Progenitor cell of endocrine pancreas (in vitro differentiated cells): Measurements from ENCODE around the genes TRDMT1 and NEBL.

GRCh38 chr10:17200823-17201867 lies at the start of gene TRDMT1:
TRDMT1 (minus strand) TSS chr10:17201672.
- PRO-cap = bidirectional peak, plus-strand start at chr10:17201798, minus-strand start at chr10:17201351

- PRO-cap = bidirectional peak, plus-strand start at chr10:17229278, minus-strand start at chr10:17228942; bidirectional peak, plus-strand start at chr10:17229802, minus-strand start at chr10:17229682; bidirectional peak, plus-strand start at chr10:17230174, minus-strand start at chr10:17230133
Observed at GRCh38 chr10:17229193-17230239, 1.5 kb downstream of the VIM start.

DNA sequence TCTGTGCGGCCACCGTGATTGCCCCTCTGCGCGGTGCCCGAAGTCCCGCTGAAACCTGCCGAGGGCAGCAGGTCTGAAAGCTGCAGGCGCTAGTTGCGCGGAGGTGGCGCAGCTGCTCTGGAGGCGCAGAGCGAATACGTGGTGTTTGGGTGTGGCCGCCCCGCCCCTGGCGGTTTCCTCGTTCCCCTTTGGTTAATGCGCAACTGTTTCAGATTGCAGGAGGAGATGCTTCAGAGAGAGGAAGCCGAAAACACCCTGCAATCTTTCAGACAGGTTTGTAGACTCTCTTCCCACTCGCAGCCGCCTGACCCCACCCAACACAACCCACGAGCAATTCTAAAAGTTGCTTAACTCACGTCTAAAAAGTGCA lies 2.4 kb downstream of the VIM start:
- PRO-cap = bidirectional peak, plus-strand start at position 211 of the sequence, minus-strand start at position 75 of the sequence

DNA sequence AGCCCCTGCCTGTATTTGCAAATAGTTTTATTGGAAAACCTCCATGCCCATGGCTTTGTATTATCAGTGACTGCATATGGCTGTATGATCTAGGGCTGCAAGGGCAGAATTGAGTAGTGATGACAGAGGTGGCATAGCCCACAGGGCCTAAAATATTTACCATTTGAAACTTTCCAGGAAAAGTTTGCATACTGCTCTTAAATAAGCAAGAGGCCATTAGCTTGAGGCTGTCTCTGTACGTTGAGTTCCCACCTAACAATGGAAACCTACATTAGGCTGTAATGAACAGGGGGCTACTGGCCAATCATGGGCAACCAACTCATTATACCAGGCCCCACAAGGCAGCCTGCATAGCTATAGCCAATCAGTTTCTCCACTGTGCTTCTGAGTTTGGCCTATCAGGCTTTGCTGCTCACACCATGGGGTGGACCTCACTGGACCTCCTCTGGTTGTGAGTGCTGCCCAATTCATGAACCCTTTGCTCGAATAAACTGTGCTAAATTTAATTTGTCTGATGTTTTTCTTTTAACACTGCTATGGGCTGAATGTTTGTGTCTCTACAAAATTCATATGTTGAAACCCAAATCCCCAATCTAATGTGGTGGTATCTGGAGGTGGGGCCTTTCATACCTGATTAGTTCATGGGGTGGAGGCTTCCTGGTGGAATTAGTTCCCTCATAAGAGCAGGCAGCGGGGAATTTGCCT lies 752 bp upstream of the ST8SIA6 start:
- PRO-cap = no peak

- PRO-cap = no peak
Observed at GRCh38 chr10:17506282-17506954, 52.0 kb upstream of the ST8SIA6 start.

DNA sequence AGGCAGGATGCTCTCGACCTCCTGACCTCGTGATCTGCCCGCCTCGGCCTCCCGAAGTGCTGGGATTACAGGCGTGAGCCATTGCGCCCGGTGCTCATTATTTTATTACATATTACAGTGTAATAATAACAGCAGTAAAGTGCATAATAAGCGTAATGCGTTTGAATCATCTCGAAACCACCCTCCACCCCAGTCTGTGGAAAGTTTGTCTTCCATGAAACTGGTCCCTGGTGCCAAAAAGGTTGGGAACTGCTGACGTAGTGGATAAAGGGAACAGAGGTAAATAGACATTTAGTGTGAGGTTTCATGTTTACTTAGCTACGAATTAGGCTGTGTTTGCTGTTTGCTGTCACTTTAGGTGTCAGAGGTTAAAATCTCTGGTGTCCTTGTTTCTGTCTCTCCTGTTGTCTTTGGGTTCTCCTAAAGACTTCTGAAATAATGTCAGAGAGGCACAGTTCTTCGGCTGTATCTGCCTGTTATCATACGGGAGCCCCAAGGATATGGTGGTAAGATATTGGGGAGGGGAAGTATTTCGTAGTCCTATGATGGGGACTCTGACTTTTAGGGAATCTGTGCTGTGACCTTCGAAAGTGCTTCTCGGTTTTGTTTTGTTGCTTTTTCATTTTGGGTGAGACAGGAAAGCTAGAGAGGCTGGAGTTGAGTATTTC lies 60.2 kb upstream of the SLC39A12 start:
- PRO-cap = no peak

DNA sequence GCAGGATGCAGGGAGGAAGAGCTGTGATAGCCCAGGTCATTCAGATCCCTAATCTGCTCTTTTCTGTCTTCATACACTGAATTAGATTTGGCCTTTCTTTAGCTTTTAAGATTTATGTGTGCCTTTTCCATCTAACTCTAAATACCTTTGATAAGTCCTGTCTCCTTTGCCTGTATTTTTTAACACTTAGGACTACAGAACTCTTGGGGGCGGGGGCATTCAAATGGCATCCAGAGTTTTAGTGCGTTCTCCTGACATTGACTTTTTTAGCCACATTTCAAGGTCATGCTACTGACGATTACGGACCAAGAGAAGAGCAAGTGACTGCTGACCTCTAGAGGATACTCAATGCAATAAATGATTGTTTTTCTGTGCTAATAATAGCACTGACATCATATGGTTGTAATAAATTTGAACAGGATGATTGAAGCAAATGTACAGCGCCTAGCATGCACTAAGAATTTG lies 172.4 kb downstream of the CACNB2 start:
- PRO-cap = no peak

DNA sequence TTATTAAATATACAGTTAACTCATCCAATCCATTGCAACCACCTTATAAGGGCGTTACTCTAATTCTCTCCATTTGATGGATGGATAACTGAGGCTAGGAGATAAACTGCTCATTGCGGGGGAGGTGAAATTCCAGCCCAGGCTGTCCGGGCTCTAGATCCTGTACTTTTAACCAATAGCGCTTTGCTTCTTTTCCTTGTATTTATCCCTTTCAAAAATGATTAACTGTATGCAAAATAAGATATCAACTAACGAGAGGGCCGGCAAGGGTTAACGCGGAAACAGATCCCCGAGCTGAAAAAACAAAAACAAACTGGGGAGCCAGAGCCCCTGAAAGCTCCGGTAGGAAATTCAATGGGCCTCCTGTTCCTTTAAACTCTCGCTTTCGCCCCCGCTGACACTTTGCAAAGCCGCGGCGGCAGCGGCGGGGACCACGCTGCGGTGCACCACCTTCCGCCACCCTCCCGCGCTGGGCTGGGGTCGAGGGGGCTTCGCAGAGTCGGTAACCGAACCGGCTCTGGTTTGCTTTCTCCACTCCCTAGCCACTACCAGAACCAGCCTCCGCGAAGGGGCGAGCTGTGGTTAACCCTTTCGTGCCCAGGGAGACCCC lies 984 bp upstream of the PLXDC2 start:
- PRO-cap = bidirectional peak, plus-strand start at position 459 of the sequence, minus-strand start at position 476 of the sequence

- PRO-cap = no peak
Observed at GRCh38 chr10:20016853-20017122, 200.6 kb downstream of the PLXDC2 start.

DNA sequence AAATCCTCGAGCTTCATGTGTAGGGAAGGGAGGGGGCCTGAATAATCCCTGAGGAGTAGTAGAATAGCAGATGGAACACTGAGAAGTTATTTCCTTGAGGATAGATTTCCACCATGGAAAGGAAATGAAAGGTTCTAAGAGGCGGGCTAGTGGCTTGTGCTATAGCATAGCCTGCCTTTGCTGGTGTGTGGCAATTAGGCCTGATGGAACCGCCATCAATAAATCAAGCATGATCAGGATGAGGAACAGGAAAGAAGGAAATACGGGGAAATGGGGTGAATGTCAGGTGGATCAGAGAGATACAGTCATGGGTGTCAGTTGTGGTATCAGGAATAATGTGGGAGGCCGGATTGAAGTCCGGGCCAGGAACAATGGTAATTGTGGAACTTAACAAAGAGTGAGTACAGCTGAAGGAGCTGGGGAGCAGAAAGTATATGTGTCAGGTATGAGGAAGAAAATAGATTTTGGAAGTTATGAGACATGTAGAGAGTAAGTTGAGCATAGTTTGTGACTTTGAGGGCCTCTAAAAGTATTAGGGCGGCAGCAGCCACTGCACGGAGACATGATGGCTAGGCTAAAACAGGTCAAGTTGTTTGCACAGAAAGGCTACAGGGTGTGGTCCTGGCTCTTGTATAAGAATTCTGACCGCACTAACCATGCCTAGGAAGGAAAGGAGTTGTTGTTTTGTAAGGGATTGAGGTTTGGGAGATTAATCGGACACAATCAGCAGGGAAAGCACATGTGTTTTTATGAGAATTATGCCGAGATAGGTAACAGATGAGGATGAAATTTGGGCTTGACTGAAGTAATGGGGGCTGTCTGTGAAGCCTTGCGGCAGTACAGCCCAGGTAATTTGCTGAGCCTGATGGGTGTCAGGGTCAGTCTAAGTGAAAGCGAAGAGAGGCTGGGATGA lies 304.7 kb downstream of the PLXDC2 start:
- PRO-cap = no peak

DNA sequence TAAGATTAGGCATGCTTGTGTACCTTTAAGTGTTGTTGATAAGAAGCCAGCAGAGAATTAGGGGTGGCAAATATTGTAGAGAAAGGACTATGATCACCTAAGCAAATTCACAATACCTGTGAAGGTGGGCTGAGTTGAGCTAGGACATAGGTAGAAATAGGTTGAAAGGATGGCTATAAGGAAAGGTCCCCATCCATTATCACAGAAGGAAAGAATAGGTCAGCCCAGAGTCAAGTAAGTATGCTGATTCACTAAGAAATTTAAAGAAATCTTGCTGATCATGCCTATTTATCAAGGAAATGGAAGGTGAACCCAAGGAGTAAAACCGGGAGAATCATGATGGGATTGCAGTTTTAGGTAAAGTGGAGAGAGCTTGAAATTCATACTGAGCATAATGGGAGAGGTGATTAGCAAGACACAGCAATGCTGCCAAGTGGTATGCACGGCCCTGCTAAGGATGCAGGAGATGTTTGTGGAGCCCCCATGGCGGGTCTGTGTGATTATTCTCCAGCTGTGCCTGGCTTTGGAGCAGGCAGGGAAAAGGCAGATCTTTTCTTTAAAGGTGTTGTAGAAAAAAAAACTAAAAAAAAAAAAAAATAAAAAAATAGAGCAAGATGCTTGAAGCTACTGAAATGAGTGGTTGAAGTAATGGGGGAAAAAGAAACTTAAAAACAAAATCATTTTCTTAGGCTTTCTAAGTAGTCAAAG lies 399.4 kb downstream of the PLXDC2 start:
- PRO-cap = no peak

- PRO-cap = no peak
Observed at GRCh38 chr10:20624732-20625021, 272.4 kb downstream of the NEBL start.

DNA sequence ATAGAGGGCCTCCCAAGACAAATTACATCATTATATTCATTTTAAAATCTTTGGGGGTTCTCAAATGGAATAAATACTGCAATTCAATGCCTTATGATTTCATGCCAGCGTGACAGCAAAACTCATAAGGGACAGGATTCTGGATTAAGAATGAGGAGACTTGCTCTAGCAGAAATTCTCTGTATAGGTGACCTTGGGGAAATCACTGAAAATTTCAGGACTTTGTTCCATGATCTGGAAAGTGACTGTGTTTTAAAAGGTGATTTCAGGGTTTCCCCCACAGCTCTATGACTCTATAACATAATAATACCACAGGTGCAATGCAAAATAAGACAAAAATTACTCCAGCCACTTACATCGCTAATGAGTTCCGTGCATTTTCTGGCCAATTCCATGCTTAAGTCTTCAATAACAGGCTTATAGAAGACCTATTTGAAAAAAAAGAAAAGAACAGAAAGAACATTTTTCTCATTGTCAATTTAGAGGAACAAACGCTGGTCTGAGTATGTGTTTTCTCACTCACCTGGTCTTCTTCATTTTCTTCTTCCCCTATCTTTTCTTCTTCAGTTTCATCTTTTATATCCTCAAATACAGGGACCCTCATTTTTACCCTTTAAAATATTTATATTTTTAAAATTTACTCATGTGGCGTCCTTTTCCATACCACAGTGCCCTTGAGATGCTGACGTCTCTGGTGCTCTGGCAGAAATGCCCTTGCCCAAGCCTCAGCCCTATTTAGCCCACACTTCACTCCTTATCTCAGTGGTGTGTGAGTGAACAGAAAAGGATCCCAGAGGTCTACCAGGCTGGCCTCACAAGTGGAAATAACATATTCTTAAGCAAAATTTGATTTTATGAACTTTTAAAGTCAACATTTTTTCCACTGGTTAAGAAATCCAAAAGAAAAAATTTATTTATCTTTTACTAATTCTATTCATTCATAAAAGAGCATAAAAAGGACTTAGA lies at the start of gene NEBL:
Gene NEBL (minus strand): TSS at position 710 of the 966 bp plus-strand sequence.
- PRO-cap = no peak

DNA sequence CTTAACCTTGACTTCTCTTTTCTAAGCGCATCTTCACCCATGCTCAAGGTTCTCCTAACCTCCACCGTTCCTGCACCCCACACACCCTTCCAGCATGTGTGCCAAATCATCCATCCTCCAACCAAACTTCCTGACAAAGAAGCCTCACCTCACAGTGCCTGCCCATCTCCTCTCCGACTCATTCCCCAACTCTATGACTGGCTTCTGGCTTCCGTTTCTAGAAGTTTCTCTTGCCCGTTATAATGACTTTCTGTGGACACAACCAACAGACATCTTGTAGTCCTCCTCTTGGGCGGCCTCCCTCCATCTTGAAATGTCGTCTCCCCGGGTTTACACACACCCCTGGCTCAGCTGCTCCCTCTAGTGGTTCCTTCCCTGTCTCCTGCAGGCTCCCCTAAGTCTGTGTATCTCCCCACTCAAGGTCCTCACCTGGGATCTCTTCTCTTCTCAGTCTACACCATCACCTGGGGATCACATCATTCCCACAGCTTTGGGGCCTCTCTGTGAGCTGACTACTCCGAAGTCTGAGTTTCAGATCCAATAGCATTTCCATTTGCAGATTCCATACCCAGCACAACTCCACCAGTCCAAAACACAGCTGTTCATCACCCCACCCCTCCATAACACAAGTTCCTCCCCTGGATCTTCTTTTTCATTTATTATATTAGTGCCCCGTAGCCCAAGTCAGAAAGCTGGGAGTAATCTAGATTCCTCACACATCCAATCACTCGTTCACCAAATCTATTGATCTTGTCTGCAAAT lies 123.5 kb upstream of the NEBL start:
- PRO-cap = no peak

GRCh38 chr10:21029991-21030544 lies 133.0 kb upstream of the NEBL start:
- PRO-cap = no peak

DNA sequence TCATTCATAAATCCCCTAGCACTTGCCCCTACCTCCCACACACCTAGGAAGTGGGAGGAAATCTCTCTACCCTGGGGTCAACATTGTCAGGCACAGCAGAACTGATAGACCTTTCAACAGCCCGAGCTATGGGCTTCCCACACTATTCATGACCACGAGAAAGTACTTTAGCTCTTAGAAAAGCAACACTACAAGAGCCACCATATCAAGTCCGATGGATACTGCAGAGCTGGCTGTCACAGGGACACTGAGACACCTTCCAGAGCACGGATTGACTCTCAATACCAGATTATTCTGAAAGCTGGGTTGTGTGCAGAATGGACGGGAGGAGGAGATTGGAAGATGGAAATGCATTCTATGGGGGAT lies 180.6 kb upstream of the NEBL start:
- PRO-cap = no peak

- PRO-cap = no peak
Observed at GRCh38 chr10:21172017-21172784, 275.1 kb upstream of the NEBL start.

DNA sequence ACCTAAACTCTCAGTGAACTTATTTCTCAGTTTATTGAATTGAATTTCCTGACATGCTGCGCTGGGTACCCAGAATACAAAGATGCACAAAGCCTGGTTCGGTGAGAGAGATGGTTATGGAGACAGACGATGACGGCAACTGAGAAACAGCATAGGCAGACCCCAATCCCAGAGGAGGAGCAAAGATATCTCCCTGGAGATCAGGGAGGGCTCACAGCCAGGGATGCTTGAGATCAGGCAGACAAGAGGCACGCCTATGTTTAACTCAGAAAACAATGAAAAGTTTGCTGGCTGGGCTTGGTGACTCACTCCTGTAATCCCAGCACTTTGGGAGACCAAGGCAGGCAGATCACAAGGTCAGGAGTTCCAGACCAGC lies 175.0 kb downstream of the SKIDA1 start:
- PRO-cap = no peak

GRCh38 chr10:21368808-21369462 lies 156.5 kb downstream of the SKIDA1 start:
- PRO-cap = no peak

- PRO-cap = no peak
Observed at GRCh38 chr10:21494136-21495256, 31.0 kb downstream of the SKIDA1 start.